Adrenal gland (tissue), 7 donors: Measurements from ENCODE around the genes GALNT9 and ZNF140.

DNA sequence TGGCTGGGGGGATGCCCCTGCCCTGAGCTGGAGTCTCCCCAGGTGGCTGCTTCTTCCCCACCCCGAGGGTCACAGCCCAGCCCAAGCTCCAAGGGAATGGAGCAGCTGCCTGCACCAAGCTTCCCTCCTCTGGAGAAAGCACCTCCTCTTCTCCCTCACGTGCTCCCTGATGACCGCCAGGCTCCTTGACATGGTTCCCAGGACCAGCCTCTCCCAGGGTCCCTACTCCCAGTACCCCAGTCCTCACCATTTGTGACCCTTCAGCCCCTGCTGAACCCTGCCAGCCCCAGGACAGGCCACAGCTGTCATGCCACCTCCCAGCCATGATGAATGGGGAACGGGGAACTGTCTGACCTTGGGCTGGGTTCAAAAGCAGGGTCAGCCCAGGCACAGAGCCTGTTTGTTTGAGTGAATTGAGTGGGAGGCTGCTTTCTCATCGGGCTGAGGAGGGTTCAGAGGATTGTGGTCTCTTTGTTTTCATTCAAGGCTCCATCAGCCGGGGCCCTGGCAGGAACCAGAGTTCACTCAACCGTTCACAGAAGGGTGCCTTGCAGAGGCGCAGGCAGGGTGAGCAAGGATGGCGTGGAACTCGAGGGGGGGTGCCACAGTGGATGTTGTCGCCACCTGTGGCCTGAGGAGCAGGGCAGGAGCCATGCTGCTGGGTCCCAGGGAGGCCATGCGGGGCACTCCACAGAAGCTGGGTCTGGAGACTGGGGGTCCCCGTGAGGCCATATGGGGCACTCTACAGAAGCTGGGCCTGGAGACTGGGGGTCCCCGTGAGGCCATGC, 344.5 kb upstream of the SFSWAP start:
- PRO-cap, 3 experiments: no peak in any of the 3 experiments
- RAMPAGE, long total RNA, 4 experiments: no peak in any of the 4 experiments
- RRBS: no CpG with 5 or more reads among the region's 14 CpGs

DNA sequence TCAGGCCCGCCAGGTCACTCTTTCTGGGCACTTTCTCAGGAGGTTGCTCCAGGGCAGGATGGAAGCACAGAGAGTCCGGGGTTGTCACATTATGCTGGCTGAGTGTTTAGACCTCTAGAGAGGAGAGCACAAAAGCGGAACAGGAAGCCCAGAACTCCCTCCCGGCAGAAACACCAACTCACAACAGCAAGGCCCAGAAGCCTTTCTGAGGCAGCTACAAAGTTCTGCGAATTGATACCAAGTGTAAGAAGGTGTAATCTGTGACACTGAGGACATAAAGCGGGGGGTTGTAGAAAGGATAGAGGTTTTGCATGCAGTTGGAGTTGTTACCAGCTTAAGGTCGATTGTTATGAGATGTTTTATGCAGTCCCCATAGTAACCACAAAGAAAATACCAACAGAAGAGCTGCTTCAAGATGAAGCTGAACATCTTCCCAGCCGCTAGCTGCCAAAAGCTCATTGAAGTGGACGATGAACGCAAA, 43.8 kb upstream of the SFSWAP start:
- PRO-cap, 3 experiments: no peak in any of the 3 experiments
- RAMPAGE, long total RNA, 4 experiments: no peak in any of the 4 experiments
- RRBS: 70% methylated on average over 3 of the region's 10 CpGs

DNA sequence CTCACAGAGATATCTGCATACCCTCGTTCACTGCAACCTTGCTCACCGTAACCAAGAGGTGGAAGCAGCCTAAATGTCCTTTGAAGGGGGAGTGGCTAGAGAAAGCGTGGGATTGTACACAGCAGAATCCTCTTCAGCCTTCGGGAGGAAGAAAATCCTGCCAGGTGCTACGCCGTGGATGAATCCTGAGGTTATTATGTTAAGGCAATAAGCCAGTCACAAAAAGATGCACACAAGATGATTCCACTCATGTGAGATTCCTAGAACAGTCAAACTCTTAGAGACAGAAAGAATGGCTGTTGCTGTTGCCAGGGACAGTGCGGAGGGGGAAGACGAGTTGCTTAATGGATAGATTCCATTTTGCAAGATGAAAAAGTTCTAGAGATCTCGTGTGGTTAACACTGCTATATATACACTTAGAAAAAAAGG, 39.6 kb upstream of the SFSWAP start:
- PRO-cap, 3 experiments: no peak in any of the 3 experiments
- RAMPAGE, long total RNA, 4 experiments: no peak in any of the 4 experiments
- RRBS: no CpG with 5 or more reads among the region's 9 CpGs

DNA sequence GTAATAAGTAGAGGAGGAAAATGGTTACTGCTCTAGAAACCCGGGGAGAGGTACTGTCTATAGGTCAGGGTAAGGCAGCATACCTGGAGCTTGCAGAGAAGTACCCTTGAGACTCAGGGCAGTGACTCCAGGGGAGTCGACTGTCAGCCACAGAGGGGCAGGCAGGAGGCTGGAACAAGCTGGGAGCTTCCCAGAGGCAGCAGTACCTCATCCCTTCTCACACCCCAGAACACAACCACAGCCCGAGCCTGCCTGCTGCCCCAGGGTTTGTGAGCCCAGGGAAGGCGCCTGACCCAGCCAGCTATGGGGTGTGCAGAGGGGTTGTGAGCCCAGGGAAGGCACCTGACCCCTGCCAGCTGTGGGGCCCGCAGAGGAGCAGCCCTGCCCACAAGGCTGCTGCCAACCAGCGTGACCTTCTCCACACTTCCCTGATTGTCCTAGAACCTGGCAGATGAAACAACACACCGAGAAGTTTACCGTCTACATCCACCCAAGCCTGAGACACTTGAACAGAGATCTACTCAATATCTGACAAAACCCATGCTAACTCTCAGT, 47.1 kb downstream of the SFSWAP start:
- PRO-cap, 3 experiments: no peak in any of the 3 experiments
- RAMPAGE, long total RNA, 4 experiments: no peak in any of the 4 experiments
- RRBS: no CpG with 5 or more reads among the region's 8 CpGs

GRCh38 chr12:131777559-131778322, 50.5 kb upstream of the MMP17 start:
- PRO-cap, 3 experiments: no peak in any of the 3 experiments
- RAMPAGE, long total RNA, 4 experiments: no peak in any of the 4 experiments
- RRBS: no CpG with 5 or more reads among the region's 15 CpGs

- PRO-cap, 3 experiments: no peak in any of the 3 experiments
- RAMPAGE, long total RNA, 4 experiments: no peak in any of the 4 experiments
- RRBS: 30% methylated on average over 2 of the region's 12 CpGs
Observed at GRCh38 chr12:131863057-131863489, 31.3 kb upstream of the ULK1 start.

- PRO-cap, 3 experiments: no peak in any of the 3 experiments
- RAMPAGE, long total RNA, 4 experiments: no peak in any of the 4 experiments
- RRBS: 89% methylated on average over 4 of the region's 38 CpGs
Observed at GRCh38 chr12:131916810-131917505, 12.1 kb upstream of the PUS1 start.

DNA sequence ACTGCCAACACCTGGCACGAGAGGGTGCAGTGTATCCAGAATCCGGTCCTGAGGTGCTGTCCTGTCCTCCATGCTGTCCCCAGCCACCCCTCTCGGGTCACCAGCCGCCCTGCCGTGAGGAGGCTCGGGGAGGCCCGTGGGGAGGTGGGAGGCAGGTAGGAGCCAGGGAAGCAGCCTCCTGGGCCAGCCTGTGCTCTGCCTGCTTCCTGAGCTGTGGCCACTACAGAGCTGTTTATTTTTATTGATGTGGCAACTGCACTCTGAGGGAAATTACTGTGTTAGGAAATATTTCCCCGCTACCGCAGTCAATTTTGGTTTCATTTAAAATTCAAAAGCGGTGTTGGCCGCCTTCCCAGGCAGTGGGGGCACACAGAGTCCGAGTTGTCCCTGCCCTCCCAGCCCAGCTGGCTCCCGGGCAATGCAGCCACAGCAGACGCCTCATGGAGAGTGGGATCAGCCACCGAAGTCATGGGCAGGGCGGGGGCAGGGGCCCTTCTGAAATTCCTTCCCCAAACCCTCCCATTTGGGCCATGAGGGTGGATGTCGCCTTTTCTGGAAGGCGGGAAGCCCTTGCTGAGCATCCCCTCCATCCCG, 18.4 kb downstream of the NOC4L start:
- PRO-cap, 3 experiments: no peak in any of the 3 experiments
- RAMPAGE, long total RNA, 4 experiments: no peak in any of the 4 experiments
- RRBS: 24% methylated on average over 2 of the region's 19 CpGs

DNA sequence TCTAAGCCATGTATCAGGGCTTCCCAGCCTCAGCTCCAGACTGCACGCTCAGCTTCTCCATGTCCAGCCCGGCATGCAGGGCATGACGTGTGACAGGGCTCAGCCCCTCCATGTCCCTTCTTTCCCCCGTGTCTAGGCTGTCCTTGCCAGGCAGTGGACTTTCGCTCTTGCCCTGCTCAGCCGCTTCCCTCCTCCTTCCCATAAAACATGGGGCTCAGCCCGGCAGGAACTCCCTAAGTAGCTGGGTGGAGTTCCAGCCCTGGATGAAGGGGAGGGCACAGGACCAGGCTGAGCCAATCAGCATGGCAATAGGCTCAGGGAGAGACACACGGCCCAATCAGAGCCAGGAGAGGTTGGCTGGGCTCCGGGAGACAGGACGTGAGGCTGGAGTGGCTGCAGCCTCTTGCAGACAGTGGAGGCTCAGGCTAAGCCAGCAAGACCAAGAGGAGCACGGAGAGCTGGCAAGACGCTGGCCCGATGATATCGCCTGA, 54.3 kb downstream of the GALNT9 start:
- PRO-cap, 3 experiments: no peak in any of the 3 experiments
- RAMPAGE, long total RNA, 4 experiments: no peak in any of the 4 experiments
- RRBS: no CpG with 5 or more reads among the region's 14 CpGs

- PRO-cap, 3 experiments: peak in 2 of 3 experiments; most common minus-strand start chr12:132329586 (in 2)
- RAMPAGE, long total RNA, 4 experiments: no peak in any of the 4 experiments
- RRBS: 5% methylated on average over 24 of the region's 33 CpGs
Observed at GRCh38 chr12:132329463-132329696, at the start of gene GALNT9. Gene GALNT9 (minus strand): TSS chr12:132329589.

- PRO-cap, 3 experiments: no peak in any of the 3 experiments
- RAMPAGE, long total RNA, 4 experiments: no peak in any of the 4 experiments
- RRBS: no CpG with 5 or more reads among the region's 19 CpGs
Observed at GRCh38 chr12:132428541-132428951, 61.4 kb upstream of the FBRSL1 start.

GRCh38 chr12:132451150-132451646, 38.8 kb upstream of the FBRSL1 start:
- PRO-cap, 3 experiments: no peak in any of the 3 experiments
- RAMPAGE, long total RNA, 4 experiments: no peak in any of the 4 experiments
- RRBS: no CpG with 5 or more reads among the region's 20 CpGs

GRCh38 chr12:132494891-132495539, 5.1 kb downstream of the FBRSL1 start:
- PRO-cap, 3 experiments: peak in 1 of 3 experiments; most common plus-strand start chr12:132495355 (in 1)
- RAMPAGE, long total RNA, 4 experiments: no peak in any of the 4 experiments
- RRBS: 18% methylated on average over 8 of the region's 18 CpGs

- PRO-cap, 3 experiments: peak in 1 of 3 experiments; most common plus-strand start chr12:132502596 (in 1); most common minus-strand start chr12:132502461 (in 1)
- RAMPAGE, long total RNA, 4 experiments: no peak in any of the 4 experiments
- RRBS: 7% methylated on average over 1 of the region's 20 CpGs
Observed at GRCh38 chr12:132502301-132502862, 12.4 kb downstream of the FBRSL1 start.

- PRO-cap, 3 experiments: no peak in any of the 3 experiments
- RAMPAGE, long total RNA, 4 experiments: no peak in any of the 4 experiments
- RRBS: no CpG with 5 or more reads among the region's 33 CpGs
Observed at GRCh38 chr12:132689083-132689664, 1.8 kb downstream of the PXMP2 start.

GRCh38 chr12:132700887-132701652, 9.6 kb upstream of the PGAM5 start:
- PRO-cap, 3 experiments: no peak in any of the 3 experiments
- RAMPAGE, long total RNA, 4 experiments: no peak in any of the 4 experiments
- RRBS: 93% methylated on average over 3 of the region's 23 CpGs

DNA sequence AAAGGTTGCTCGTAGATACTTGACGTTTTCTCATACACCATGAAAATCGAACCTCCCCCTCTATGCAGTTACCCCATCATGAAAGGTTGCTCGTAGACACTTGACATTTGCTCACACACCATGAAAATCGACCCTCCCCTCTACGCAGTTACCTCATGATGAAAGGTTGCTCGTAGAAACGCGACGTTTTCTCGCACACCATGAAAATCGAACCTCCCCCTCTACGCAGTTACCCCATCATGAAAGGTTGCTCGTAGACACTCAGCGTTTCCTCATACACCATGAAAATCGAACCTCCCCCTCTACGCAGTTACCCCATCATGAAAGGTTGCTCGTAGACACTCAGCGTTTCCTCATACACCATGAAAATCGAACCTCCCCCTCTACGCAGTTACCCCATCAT, 7.6 kb upstream of the CHFR start:
- PRO-cap, 3 experiments: no peak in any of the 3 experiments
- RAMPAGE, long total RNA, 4 experiments: no peak in any of the 4 experiments
- RRBS: no CpG with 5 or more reads among the region's 21 CpGs

GRCh38 chr12:132939557-132939903, 16.6 kb downstream of the ZNF605 start:
- PRO-cap, 3 experiments: no peak in any of the 3 experiments
- RAMPAGE, long total RNA, 4 experiments: no peak in any of the 4 experiments
- RRBS: no CpG with 5 or more reads among the region's 16 CpGs

DNA sequence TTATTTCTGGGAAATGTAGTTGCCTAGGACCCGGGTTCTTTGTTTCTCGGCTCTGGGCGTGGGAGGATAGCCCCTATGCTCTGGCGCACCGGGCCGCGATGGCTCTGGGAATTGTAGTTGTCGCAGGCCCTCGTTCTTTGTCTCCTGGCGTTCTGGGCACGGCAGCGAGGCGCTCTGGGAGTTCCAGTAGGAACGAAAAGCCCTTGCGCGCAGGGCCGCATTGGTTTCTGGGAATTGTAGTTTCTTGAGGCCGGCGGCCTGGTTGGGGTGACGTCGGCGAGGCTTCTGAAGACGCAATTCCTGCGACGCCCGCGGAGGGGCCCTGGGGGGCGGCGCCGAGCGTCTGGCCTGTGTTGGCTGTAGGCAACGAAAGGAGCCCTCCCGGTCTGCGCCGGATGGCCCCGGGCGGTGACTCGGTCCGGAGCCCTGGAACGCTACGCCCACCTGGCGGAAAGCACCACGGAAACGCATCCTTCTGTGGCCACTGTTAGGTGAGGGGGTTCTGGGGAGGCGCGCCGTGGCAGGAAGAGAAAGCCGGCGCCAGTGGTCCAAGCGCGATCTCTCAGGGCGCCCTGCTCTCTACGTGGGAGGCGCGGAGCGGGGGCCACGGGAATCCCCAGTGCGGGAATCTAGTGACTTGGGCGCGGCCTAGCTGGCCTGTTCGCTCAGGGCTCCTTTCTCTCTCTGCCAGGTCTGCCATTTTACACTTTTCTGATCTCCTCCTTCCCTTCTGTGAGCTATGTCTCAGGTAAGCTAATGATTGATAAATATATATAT, at the start of gene ZNF140:
ZNF140 (plus strand) TSS at position 342 of the 777 bp plus-strand sequence.
- PRO-cap, 3 experiments: peak in 3 of 3 experiments; most common plus-strand start position 315 of the sequence (in 1); most common minus-strand start position 154 of the sequence (in 2)
- RAMPAGE, long total RNA, 4 experiments: no peak in any of the 4 experiments
- RRBS: 3% methylated on average over 9 of the region's 61 CpGs

DNA sequence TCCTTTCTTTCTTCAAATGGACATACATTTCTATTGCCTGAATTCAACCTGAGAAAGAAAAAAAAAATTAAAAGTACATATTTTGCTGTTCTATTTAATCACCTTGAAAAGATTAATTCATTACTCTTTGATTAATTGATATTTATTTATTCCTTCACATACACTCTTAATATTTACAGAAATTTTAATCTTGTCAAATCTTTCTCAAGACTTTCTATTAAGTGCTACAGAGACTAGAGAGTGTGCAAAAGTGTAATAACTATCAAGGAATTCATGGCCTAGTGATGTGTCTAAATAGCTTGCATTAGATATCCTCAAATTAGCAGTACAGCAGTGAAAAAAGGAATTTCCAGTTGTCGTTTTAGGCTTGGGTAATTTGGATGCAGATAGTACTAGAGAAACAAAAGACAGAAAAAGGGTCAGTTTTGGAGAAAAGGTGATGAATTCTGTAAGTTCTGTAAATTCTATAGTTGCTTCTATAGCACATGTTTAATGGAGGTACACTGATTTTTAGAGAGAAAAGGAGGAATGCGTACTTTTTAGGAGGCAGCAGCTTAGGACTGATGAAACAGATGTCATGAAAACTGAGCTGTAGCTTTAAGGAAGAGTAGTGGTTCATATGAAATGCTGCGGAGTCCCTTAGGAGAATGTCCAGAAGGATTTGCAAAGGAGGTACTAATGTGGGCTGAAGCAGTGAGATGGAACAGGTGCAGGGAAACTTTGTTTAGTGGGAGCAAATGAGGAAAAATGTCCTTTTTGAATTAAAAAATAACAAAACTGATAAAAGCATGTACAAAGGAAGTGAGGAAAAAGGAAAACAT, 3.7 kb downstream of the ZNF140 start:
- PRO-cap, 3 experiments: no peak in any of the 3 experiments
- RAMPAGE, long total RNA, 4 experiments: no peak in any of the 4 experiments
- RRBS: no CpG with 5 or more reads among the region's 3 CpGs